Bronchial lymph node (tissue), 1 donor: ENCODE data around the gene ANKRA2.

- PRO-cap = no peak
Measured at GRCh38 chr5:72463931-72464322, 43.3 kb downstream of the ZNF366 start.

DNA sequence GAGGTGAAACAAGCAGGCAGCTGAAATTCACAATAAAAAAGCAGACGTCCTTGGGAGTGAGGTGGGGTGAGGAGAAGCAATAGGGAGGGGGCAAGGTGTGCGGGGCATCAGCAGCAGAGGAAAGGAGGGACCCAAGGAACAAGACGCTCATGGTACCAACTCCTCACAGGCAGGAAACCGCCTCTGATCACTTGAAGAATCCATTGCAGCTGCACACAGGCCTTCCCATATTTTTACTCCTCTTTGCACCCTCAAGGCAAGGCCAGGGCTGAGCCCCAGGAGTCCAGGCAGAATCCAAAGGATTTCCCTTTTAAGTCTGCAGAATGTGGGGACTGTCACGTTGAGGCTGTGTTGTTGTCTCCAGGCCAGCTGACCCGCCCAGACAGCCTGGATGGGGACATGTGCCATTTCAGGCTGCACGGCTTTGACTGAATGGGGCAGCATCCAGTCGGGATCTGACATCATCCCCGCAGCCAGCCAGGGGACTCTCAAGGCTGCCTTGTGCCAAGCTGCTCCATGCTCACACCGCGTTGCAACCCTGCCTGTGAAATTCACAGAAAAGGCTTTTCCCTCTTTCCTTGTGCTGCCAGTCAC lies 2.1 kb upstream of the ZNF366 start:
- PRO-cap = bidirectional peak, plus-strand start at position 116 of the sequence, minus-strand start outside the sequence

DNA sequence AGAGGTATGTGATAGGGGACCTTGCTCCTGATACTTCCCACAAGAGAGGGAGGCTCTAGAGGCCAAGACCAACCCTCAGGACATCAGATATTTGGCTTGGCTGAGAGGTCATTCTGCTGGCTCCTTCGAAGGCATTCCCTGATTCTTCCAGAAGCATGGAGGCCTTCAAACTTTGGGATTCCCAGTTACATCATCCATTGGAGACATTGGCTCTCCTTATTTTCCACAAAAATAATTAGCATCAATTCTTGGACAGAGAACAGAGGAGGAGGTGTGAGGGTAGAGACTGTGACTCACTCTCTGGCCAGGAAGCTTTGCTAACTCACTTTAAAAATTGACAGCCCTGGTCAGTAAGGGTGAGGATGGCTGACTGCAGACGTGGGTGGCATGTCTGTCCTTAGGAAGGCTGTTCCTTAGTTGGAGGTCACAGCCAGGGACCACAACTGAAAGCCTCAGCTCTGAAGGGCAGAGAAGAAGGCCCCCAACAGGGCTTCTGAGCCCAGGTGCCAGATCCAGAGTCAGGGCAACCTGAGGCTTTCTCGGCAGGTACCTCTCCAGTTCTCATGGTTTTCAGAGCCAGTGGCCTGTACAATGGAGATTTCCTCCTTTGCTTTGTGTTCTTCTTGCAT lies 92.3 kb upstream of the ZNF366 start:
- PRO-cap = unidirectional peak, plus-strand start at position 350 of the sequence

GRCh38 chr5:72637068-72637516 lies 129.9 kb upstream of the ZNF366 start:
- PRO-cap = no peak

- PRO-cap = no peak
Measured at GRCh38 chr5:72818696-72819333, 2.4 kb downstream of the TNPO1 start.

DNA sequence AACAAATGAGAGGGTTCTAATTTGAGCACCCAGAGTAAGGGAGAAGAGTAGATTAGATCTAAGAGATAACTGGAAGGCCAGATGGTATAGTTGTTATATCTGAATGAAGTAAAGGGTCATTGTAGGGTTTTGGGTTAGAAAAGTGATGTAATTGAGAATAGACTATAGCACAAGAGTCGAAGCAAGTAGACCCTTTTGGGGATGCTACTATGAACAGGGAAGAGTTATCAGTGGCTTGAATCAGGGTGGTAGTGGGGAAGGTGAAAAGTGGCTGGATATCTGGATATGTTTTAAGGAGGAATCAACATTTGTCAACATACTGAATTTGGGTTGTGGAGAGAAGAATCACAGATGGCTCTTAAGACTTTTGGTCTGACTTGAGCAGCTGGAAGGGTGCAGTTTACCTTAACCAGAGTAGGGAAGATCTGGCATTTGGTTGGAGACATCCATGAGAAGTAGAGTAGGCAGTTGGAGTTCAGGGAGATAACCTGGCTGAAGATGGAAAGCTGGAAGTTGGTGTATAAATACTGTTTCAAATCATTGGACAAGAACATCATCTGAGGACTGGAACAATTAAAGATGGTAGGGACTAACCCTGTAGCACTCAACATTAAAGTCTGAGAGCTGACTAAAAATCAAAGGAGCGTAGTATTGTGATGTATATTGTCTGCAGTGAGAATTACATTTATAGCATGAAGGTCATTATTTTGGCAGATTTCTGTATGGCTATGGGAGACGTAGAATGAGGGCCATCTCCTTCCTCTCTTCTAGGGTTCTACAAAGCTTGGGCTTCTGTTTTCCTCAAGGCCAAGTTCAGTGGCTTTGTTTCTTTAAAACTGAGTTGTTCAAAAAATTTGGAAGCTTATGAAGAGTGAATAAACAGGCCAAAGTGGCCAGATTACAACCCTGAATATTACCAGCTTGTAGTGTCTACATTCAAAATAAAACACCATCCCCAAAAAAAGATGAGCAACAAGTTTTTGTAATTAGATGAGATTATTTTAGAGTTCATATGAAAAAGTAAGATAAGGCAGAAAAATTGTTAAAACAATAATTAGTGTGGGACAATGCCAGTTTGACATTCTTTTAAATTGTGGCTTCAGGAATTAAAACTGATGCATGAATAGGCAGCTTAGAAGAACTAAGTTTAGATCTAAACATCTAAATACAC lies 38.2 kb upstream of the FCHO2 start:
- PRO-cap = no peak

- PRO-cap = no peak
Measured at GRCh38 chr5:73381918-73382789, 66.4 kb downstream of the FOXD1 start.

DNA sequence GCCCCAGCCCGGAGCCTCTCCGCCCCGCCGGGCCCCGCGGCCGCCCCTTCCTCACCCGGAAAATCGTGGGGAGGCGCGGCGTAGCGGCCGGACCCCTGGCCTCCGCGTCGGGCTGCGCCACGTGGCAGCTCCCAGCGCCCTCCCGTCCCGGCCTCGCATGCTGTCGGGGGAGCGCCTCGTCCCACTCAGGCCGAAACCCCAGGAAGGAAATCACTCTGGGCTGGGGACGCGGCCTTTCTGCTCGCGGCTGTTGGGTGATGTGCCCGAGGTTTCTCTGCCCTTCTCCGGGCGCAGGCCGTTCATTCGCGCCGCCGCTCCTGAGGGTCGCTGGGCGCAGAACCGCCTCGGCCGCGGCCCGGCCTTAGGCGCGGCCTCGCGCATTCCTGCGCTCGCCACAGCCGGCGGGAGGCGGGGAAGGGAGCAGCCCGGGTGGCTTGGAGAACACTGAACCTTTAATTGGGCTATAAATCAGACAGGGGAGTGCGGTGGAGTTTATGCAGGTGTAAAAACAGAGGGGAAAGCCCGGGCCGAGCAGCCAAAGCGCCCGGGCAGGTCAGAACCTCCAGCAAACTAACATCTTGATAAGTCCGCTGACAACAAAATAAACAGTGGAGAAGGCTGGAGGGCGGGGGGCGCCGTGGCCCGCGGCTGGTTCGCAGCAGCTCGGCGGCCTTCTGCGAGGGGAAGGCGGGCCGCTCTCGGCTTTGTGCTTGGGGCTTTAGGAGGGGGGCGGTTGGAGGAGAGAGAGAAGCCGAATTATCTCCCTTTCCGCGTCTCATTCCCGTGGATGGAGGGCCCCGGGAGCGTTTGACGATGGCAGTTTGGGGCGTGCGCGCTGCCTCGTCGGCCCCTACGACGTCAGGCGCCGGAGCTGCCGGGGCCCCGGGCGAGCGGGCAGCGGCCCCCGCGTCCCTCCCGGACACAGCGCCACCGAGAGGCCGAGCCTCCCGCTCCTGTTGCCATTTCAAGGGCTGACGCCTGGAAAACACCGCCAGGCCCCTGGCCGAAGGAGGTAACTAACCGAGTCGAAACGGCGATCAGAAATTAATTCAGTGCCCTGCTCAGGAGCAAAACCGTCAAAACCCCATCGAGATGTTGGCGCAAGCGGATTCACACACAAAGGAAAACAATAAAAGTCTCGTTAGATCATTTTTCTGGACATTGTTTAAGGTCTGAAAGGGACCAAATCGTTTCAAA lies 11.4 kb downstream of the FOXD1 start:
- PRO-cap = no peak

- PRO-cap = no peak
Measured at GRCh38 chr5:73447826-73448434, 647 bp downstream of the FOXD1 start.

GRCh38 chr5:73506009-73507091 lies 8.1 kb downstream of the BTF3 start:
- PRO-cap = no peak

DNA sequence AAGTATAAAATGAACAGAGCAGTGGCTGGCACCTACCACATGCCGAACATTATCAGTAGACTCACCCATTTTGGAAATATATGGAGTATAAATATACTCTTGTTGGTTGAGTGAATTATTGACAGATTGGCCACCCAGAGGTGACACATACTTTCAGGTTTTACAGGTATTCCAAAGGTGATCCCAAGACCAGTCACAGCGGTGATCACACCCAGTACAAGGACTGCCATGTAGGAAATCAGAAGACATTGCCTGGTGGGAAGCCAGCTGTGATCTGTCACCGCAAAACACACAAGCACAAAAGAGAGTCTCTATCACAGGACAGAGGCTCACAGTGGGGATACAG lies 15.7 kb downstream of the BTF3 start:
- PRO-cap = no peak

DNA sequence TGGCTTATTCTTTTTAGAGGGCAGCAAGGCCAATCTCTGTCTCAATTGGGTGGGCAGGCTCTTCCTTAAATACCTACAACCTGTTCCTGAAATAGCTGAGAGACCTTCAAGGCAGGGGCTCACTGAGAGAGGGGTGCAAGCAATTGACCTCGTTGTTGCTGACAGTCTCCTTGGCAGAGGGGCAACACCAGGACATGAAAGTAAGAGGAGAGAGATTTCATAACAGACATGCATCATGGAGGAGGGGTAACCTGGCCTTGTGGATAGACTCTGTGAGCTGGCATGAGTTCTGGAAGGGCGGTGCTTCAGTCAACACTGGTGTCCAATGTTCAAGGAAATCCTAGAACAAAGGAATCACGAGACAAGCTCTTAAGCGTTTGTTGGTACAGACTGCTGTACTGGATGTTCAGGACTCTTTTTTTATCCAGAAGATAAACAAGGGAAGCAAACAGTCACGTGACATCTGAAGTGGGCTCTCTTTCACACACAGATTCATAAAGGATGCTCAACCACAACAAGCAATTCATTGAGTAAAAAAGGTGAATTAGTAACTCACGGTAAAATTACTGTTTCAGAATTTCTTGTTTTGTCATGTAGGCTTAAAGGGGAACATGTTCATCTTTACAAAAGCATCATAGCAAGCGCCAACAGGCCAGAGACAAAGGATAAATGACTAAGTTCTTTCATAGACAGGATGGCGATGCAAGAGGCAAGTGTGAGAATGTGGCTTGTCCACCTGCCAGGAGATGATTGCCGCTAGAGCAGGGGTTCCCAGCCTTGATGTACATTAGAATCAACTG lies 20.8 kb downstream of the ANKRA2 start:
- PRO-cap = no peak

DNA sequence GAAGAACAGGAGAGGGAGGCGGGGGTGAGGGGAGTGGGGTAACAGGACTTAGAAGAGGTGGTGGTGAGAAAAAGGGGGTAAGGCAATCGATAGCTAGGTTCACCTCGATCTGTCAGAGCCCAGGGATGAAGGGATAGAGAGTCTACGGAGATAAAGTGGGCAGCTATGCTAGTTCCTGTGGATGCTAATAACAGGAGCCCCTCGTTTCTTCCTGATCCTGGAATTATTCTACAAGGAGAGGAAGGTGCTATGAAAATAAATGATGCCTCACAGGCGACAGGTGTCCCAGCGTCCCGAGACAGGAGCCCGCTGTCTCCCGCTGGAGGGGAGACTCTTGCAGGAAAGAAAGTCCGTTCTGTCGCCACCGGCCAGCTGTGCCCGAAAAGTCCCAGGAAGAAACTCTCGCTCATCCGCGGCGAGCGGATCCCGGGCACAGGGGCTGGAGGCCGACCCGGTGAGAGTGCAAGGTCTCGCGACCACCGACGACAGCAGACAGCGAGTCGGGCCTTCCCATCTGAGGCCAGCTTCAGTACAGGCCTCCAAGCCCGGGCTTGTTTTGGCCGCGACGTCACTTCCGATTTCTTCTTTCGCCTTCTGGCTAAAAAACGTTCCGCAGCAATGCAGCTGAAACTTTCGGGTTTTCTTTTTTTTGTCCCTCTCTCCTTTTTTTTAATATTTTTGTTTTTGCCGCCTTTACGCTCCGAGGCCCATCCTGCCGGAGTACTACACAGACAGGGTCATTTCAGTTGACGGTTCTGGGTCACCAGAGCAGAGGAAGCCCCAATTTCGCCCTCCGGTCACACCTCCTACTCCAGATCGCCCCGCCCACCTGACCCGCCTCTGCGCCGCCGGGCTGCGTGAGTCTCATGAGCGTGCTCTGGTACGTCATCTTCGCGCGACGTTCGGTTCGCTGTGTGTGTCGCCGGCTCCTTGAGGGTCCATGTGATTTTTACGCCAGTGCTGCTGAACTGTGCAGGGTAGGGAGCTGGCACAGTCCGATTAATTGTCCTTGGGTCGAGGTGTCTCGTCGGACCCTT lies at the start of gene ANKRA2:
ANKRA2 (minus strand) TSS at position 779 of the 1,037 bp plus-strand sequence.
- PRO-cap = unidirectional peak, minus-strand start at position 526 of the sequence; unidirectional peak, minus-strand start at position 553 of the sequence; unidirectional peak, minus-strand start at position 570 of the sequence; bidirectional peak, plus-strand start at position 913 of the sequence, minus-strand start at position 813 of the sequence

GRCh38 chr5:73813139-73813834 lies 187.3 kb downstream of the ARHGEF28 start:
- PRO-cap = no peak

GRCh38 chr5:73931105-73931269 lies 305.0 kb downstream of the ARHGEF28 start:
- PRO-cap = no peak

DNA sequence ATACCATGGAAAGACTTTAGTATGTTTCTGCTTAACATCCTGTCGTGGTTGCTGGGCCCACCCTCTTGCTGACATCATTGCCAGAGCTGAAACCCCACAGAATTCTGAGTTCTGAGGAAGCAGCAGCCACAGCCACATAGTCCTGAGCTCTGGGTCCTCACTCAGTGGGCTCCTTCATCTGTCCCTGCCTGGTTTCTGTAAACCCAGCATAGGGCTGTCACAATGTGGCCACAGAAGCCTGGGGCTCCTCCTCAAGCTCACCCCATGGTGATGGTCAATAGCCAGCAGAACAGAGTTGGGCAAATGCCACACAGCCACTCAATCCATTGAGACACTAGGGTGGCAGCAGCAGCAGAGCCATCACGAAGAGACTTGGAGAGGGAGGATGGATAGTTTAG lies 441.4 kb downstream of the ENC1 start:
- PRO-cap = no peak

GRCh38 chr5:74418676-74418951 lies 221.9 kb downstream of the ENC1 start:
- PRO-cap = no peak

- PRO-cap = no peak
Measured at GRCh38 chr5:74579030-74579667, 61.4 kb downstream of the ENC1 start.

DNA sequence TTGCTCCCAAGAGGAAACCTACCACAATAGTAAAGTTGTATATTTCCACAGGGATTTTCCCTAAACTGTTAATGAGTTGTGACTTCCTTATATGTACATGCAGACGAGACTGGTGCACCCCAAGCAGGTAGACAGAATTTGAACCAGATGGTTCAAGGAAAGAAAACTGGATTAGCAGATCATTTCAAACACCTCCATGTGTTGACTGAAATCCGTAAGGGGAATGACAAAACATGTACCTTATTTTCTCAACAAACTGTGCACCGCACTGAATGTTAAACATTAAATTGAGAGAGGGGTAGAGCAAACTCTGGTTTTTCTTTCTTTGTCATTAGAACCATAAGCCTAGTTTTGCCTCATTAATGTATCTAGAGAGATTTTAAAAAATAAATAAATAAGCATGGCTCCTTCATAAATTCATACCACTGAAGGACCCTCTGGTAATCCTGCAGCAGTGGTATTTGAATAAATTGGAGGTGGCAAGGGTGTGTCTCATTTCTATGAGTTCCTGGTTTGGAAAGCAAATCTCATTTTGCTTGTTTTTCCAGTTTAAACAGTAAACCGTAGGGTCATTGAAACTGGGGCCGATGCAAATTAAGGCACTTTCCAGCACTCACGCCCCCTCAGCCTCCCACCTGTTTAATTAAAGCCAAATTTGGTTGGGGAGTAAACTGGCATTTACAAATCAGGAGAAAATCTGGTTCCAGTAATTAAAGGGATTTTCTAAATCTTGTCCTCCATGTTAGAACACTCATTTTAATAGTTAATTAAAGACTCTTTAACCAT lies 51.0 kb downstream of the ENC1 start:
- PRO-cap = no peak

DNA sequence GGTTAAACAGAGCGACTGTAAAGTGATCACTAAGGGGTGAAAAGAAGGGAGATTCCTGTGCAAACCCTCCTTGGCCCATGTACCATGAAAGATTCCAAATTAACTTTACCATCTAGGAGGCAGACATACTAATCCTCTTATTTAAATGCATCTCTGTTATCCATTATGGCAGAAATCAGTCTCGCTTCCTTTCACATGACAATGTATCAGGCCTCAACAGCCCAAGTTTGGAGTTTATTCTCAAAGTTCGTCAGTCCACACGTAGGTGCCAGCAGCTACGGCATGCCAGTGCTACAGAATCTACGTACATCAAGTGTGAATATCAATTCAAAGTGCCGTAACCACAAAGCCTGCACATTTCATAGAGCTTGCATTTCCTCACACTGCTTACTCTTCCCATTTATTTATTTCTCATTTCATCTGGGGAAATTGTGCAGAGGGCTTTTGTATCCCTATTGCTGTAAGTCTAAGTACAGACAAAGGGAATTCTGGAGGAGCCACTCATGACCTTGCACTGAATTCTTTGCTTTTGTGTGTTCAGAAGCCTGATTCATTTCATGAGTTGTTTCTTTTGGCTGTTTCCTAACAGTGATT lies 10.1 kb downstream of the ENC1 start:
- PRO-cap = no peak